Metastatic Liver Carcinoma in the Lung (tissue), 2 donors: Measurements from ENCODE around the gene RXFP3.

- PRO-cap, 2 experiments, result no peak in any of the 2 experiments
These were observed 377.3 kb downstream of the PRDM9 start for GRCh38 chr5:23884690-23885071.

GRCh38 chr5:27217369-27218485 lies 179.3 kb upstream of the CDH9 start:
- PRO-cap, 2 experiments, result no peak in any of the 2 experiments

- PRO-cap, 2 experiments, result no peak in any of the 2 experiments
These were observed 1.4 kb downstream of the CDH6 start for GRCh38 chr5:31194719-31195355.

- PRO-cap, 2 experiments, result no peak in any of the 2 experiments
These were observed 1.1 kb downstream of the DROSHA start for GRCh38 chr5:31530643-31531341.

- PRO-cap, 2 experiments, result no peak in any of the 2 experiments
These were observed 147.1 kb downstream of the PDZD2 start for GRCh38 chr5:31785936-31786432.

GRCh38 chr5:31886881-31888194 lies 248.4 kb downstream of the PDZD2 start:
- PRO-cap, 2 experiments, result no peak in any of the 2 experiments

DNA sequence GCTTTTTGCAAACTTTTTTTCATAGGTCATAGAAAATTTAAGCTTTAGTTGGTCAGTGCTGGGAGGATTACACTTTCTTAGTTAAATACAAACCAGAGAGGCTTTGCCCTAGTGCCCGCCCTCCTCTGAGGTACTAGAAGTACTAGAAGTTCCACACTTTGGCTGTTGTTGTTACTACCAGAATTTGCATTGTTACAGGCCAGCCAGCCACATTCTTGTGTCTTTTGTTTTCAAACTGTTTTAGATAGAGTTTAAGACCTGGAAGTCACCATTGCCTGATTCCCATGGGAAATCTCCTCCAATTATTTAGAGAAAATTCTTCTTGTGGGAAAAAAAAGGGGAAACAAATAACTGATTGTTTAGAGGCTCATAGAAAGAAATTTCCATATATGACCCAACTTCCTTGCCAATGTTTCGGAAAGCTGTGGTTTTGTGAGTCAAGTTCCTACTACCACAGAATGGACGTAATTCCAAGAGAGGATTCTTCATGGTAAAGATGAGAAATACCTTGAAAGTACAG lies 252.3 kb downstream of the GOLPH3 start:
- PRO-cap, 2 experiments, result no peak in any of the 2 experiments

- PRO-cap, 2 experiments, result no peak in any of the 2 experiments
These were observed 141.0 kb downstream of the GOLPH3 start for GRCh38 chr5:32032934-32033660.

GRCh38 chr5:32172376-32173205 lies 1.5 kb downstream of the GOLPH3 start:
- PRO-cap, 2 experiments, result no peak in any of the 2 experiments

- PRO-cap, 2 experiments, result no peak in any of the 2 experiments
These were observed 66.7 kb upstream of the GOLPH3 start for GRCh38 chr5:32240728-32241356.

GRCh38 chr5:32395055-32395560 lies 49.4 kb downstream of the ZFR start:
- PRO-cap, 2 experiments, result no peak in any of the 2 experiments

GRCh38 chr5:32396981-32397365 lies 47.6 kb downstream of the ZFR start:
- PRO-cap, 2 experiments, result no peak in any of the 2 experiments

DNA sequence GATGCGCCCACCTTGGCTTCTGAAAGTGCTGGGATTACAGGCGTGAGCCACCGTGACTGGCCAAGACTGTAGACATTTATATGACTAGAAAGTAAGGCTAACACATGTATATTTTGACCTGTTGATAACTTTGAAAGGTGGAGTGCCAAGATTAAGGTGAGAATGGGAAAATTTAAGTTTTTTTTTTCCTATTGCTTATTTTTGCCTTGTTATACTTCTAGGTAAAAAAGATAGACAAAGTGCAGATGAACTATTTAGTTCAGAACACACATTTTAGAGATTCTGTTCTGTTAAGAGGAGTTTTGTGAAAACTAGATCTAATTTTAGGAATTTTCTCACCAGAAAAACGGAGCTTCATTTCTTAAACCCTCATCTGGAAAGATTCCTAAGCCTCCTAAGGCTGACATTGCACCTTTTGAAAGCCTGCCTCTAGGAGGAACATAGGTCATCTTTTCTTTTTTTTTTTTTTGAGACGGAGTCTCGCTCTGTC lies 7.9 kb downstream of the SUB1 start:
- PRO-cap, 2 experiments, result no peak in any of the 2 experiments

DNA sequence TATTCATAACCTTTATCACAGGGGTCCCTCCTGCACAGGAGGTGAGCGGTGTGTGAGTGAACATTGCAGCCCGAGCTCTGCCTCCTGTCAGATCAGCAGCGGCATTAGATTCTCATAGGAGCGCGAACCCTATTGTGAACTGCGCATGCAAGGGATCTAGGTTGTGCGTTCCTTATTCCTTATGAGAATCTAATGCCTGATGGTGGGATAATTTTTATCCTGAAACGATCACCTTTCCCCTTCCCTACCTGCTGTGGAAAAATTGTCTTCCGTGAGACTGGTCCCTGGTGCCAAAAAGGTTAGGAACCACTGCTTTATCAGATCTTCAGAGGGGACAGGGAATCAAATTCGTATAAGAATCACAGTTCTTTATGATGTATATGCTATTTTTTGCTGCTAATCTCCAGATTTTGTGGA lies 9.2 kb downstream of the SUB1 start:
- PRO-cap, 2 experiments, result no peak in any of the 2 experiments

DNA sequence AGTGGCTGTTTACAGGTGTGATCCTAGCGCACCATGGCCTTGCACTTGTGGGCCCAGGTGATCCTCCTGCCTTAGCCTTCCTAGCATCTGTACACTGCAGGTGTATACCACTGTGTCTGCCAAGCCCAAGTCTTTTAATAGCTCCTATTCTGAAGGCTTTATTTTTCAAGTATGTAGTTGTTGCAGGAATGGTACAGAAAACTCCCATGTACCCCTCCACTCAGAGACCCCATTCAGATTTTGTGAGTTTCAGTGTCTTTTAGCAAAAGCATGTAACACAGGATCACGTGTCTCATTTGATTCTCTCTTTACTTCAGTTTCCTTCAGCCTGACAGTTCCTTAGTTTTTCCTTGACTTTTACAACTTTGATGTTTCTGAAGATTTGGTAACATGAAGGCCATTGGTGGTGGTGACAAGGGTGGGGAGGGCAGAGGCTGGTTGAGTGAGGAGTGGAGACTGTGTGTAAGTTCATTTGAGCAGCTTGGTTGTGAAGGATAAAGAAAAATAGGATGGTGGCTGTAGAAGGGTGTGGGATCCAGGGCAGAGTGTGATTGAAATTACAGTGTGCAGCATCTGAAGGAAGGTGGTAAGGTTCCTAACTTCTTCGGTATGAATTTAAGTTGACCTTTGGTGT lies 20.3 kb downstream of the SUB1 start:
- PRO-cap, 2 experiments, result no peak in any of the 2 experiments

- PRO-cap, 2 experiments, result no peak in any of the 2 experiments
These were observed 201.6 kb upstream of the TARS1 start for GRCh38 chr5:33239092-33239586.

- PRO-cap, 2 experiments, result no peak in any of the 2 experiments
These were observed 200.2 kb upstream of the TARS1 start for GRCh38 chr5:33240444-33241083.

DNA sequence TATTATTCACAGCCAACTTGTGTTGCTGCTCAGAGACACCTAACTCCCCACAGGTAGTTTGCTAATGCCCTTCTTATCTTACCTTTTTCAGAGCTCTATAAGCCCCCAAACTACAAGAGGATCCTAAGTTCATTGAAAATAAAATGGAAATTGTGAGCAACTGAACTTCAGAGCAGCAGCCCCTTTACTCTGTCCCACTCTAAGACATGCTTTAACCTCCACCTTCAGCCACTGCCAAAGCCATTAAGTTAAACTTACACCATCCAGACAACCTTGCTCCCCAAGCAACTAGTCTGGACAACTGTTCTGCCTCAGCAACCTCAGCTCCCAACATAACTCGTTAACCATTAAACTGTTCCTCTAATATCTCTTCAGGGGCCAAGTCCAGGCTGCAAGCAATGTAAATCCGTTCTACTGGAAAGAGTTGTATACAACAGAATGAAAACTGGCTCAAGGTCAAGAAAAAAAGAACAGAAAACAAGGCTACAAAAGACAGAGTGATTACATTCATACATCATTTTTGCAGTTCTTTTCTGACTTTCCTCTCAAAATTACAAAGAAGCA lies 131.8 kb upstream of the TARS1 start:
- PRO-cap, 2 experiments, result no peak in any of the 2 experiments

DNA sequence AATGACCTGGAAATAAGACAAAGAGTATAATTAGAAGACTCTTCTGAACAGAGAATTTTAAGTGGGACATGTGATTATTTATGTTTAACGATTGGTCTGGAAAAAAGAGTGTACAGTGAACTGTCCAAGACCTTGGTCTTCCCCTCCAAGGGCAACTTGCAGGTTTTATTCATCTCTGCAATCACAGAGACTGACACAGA lies 5.6 kb downstream of the TARS1 start:
- PRO-cap, 2 experiments, result no peak in any of the 2 experiments

DNA sequence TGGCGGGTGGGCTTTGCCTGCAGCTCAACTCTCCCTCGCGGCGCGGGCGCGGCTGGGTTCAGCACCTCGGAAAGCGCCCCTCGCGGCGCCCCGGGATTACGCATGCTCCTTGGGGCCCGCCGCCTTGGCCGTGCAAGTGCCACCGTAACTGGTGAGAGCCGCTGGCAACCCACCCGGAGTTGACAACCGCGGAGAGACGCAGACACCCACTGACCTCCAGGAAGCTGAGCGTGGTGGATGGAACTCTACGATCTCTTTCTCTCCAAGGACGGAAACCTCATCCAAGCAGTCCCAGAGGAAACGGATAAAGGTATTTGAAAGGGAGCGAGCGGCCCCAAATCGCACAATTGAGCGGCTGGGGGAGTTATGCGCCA lies at the start of gene RXFP3:
Gene RXFP3 (plus strand): TSS at position 359 of the 374 bp plus-strand sequence.
- PRO-cap, 2 experiments, result no peak in any of the 2 experiments